A673 (cell line): ENCODE measurements around a stretch of chr4.

DNA sequence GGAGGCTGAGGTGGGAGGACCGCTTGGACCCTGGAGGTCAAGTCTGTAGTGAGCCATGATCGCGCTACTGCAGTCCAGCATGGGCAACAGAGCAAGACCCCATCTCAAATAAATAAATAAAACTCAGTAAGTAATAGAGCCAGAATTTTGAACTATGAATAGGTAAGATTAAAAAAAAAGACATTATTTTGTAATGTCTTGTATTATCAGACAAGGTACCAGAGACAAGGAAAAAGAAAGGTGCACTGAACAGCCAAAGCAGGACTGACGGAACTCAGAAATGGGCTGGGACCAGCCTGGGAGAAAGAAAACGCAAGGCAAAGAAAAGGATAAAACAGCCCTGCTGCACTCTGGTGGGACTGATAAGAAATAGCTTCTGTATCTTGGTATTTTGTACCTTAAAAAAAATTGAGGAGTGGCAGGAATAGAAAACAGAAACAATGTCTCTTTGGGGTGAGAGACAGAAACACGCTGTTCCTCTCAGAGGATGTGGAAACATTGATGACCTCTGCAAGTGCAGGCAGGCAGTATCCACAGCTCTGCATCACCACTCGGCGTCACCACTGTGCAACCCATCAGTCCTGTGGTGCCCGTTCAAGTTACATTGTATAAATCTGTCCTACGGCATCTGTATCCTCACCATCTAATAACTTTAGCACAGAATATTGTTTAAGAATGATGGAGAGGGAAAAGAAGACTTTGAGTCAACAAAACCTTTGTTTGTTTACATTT is 152.5 kb upstream of the SPRY1 start:
- PRO-cap = no peak

- PRO-cap = no peak
Observed at GRCh38 chr4:123303932-123305129, 92.3 kb upstream of the SPRY1 start.

- PRO-cap = no peak
Observed at GRCh38 chr4:123359647-123360281, 36.8 kb upstream of the SPRY1 start.

DNA sequence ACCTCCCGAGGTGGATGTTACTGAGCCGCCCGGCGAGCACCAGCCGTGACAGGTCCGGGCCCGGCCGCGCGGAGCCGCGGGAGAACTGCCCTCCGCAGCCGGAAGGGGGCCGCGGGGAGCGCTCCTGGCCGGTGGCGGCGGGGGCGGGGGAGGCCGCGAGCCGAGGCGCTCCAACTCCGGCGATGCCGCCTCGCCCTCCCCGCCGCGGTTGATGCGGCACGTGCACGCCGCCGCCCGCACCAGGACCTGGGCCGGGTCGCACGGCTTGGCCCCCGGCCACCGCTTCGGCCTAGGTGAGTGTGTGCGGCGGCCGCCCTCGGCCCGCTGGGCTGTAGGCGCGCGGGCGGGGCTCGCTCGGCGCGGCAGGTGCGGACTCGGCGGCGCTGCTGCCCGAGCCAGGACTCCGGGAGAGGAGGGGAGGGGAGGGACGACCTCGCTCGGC is 1.6 kb downstream of the SPRY1 start:
- PRO-cap = bidirectional peak, plus-strand start at position 125 of the sequence, minus-strand start at position 87 of the sequence

GRCh38 chr4:123400510-123400991 is 4.0 kb downstream of the SPRY1 start:
- PRO-cap = no peak

DNA sequence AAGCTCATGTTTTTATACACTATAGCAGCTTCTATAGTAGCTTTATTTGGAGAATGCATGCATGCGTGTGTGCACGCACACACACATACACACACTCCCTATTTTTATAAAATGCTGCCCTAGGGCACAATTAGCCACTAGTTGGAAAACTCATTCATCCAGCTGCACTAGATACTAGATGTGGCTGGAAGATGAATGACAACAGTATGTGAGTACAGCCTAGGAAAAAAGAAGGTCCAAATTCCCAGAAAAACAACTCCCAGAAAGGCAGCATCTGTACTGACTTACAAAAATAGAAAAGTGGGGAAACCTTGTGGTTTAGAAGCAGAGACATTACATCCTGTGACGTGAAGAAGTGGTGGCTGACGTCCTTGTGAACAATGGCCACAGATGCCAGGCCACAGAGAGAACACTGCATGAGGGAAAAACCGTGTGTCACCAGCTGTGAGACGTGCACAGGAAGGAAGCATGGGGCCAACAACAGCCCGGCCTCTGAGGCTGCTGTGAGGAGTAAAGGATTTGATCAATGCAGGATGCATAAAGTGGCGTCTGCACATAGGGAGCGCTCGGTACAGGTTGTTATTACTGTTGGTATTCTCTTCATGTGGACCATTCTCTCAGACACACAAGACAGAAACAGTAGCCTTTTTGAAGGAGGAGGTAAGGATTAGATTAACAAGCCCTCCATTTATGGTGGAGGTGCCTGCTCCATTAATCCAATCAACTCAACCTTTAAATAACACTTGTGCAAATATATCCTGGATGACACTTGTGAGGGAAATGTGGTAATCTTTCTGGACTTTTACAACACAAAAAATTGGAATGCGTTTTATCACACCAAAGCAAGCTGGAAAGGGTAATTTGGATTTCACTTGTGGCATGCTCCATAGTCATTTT is 81.3 kb downstream of the SPRY1 start:
- PRO-cap = no peak

DNA sequence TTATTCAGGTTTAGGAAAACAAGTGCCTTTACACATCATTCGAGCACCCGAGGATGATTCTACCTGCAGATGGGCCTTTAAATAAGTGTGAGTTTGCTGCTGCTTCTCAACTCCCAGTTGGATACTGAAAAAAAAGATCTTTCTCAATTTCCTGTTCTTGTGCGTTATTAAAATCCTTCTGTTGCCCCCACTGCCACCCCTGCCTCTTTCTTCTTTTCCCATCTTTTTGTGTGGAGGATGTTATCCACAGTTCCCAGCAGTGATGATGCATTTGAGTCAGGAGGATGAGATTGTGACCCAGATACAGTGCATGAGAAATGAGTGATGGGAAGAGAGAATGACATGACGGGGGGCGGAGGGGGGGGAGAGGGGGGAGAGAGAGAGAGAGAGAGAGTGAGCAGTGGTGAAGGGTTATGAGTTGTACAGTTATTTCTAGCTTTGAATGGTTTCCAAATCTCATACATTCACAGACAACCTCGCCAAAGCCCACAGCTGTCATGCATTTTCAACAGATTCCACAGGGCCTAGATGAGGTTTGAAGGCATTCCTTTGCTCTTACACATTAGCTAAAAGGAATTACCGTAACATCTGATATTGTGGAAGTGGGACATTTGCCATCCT is 435.5 kb downstream of the SPRY1 start:
- PRO-cap = no peak

GRCh38 chr4:124097437-124097793 is 615.1 kb downstream of the ANKRD50 start:
- PRO-cap = no peak

DNA sequence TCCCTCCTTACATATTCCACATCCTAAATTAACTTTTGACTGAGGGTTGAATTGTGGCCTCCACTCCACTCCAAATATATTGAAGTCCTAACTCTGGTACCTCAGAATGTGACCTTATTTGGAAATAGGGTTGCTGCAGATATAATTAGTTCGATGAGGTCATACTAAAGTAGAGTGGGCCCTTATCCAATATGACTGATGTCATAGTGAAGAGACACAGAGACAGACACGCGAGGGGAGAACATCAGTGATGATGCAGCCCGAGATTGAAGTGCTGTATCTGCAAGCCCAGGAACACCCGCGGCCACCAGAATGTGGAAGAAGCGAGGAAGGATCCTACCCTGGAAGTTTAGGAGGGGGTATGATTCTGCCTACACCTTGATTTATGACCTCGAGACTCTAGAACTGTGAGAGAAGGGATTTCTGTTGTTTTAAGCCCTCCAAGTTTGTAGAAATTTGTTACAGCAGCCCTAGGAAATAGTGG is 279.0 kb downstream of the ANKRD50 start:
- PRO-cap = no peak

DNA sequence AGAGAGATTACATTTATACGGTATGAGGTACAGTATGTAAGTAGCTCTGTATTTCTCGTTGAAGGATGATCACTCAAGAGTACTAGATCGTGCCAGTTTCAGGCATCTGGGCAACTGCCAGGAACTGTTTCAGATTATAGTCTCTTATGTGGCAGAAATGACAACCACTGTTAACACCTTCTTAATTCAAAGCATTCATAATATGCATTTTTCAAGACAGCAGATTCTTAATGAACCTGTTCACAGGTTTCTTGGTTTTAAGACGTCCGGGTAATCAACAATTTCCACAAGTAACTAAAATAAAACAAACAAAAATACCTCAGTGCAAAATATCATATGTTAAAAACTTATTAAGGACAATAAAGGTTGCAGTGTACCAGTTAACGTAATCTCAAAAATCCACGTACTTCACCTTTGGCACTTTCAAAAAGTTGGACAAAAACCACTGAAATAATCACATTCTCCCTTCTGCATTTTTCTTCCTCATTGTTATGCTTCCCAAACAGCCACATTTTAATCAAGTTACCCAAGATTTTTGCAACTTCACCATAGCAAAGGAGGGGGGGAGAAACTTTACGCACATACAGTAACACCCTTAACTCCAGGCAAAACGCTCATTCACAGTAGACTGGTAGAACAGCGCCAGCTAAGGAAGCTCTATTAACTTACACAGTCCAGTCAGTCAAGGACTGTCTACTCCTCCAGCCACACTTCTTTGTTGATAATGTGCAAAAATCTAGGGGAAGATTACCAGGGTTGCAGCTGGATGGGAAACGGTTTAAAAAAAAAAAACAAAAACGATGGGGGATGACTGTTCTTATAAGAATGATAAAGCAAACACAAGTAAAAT is 1.3 kb downstream of the ANKRD50 start:
- PRO-cap = unidirectional peak, plus-strand start at position 660 of the sequence

- PRO-cap = no peak
Observed at GRCh38 chr4:126144735-126145316, 830.1 kb downstream of the FAT4 start.

GRCh38 chr4:126740322-126741147 is 892.2 kb upstream of the INTU start:
- PRO-cap = no peak

DNA sequence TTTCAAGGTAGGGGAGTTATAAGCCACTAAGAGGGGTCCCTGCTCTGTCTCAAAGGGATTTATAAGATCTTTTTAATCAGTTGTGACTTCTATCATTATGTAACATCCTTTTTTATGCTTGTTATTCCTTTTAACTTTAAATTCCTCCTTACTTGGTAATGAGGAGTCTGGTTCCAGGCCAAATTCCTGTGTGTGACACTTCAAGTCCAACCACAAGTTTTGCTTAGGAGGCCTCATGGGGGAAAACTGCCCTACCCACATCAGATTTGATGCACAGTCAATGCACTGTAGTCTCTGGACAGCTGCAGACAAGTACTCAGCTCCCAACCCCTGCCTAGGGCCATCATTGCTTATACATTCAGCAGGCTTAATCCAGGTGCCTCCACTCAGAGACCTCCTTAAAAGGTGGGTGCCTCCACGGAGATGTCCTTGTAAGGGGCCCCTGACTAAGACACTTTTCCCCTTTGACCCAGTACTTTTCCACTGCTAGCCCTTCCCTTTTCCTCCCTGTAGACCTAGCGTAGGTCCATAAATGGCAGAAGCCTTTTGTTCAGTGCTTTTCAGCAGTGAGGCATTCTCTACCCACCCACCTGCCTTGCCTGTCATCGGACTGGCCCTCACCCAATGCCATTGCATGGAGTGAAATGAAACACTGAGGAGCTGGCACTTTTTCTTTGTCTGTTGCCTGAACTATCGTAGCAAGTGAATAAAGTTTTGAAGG is 23.9 kb upstream of the PLK4 start:
- PRO-cap = no peak

GRCh38 chr4:128012150-128012842 is 47.1 kb downstream of the ABHD18 start:
- PRO-cap = no peak

GRCh38 chr4:128270321-128271468 is 16.9 kb downstream of the PGRMC2 start:
- PRO-cap = no peak

DNA sequence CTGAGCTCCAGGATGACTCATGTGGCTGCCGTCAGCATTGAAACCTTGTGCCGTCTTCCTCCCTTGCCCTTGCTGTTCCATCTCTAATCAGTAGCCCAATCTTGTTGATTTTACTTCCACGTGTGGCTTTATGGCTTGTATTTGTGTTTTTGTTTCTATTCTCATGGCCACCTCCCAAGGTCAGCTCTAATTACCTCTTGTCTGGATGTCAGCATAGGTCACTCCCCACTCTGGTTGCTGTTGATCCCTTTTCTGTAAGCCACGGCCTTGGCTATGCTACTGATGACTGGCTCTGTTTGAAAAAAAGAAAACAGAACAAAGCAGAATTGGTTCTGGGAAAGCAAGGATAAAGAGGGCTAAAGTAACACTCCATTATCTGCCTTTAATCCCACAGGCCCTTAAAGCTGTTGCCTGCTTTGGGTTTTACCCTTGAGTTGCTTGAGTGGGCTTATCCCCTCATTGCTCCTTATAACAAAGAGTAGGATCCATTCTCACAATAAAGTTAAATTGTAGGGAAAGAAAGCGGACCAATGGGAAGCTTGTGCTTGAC is 173.8 kb upstream of the PGRMC2 start:
- PRO-cap = no peak

DNA sequence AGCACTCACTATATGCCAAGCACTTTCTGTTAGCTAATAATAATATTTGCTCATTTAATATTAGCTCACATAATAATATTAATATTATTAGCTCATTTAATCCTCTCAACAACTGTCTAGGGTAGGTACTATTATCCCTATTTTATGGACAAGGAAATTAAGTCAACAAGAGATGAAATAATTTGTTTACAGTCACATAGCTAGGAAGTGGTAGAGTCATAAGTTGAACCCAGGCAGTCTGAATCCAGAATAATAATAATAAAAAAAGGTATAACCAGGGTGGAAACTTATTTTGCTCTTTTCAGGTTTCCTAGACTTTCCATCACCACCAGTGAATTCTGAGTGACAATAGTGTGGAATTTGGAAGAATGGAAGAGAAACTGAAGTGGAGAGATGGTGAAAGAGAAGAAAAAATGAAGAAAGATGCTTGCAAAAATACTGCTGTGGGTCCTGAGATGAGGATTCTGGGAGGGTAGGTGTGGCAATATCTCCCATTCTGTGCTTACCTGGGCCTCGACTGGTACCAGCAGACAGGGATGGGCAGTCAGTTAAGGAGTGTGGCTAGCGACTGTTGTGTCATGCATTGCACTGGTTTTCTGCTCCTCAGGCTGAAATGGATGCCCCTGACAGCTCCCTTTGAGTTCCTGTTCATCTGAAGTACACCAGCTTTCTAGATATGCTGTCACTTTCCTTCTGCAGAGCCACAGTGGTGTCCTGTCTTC is 182.3 kb upstream of the PGRMC2 start:
- PRO-cap = no peak

GRCh38 chr4:128472833-128473169 is 185.2 kb upstream of the PGRMC2 start:
- PRO-cap = no peak

- PRO-cap = no peak
Observed at GRCh38 chr4:128524308-128524685, 236.7 kb upstream of the PGRMC2 start.

DNA sequence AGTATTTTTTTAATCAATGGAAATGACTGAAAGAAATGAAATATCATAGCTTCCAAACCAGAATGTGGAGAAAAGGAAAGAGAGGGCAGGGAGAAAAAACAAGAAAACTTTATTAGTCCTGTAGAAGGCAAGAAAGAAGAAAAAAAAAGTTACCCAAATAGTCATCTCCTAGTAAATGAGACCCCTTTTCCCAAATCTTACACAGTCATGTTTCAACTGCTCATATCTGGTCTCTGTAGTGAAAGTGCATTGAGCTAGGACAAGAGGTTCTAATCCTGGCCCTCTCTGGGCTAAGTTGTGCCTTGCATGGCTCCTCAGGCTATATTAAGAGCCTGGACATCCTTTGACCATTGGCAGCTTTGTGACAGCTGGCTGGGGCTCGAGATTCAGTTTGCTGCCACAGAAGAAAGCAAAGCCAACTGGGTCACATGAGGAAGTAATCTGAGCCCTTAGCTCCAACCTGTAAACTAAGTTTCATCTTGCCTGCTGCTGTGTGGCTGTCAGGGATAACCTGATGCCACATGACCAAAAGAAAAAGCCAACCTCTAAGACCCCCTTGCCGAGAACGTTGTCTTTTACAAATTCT is 51.9 kb upstream of the JADE1 start:
- PRO-cap = no peak